ENCODE measurements around a stretch of chr11.

- PRO-cap: unidirectional peak, minus-strand start at chr11:27213472
Observed at GRCh38 chr11:27213023-27213793, 149.8 kb downstream of the CCDC34 start.

GRCh38 chr11:27379213-27380558 is 16.7 kb upstream of the CCDC34 start:
- PRO-cap: no peak

- PRO-cap: no peak
Observed at GRCh38 chr11:27396684-27397116, 33.7 kb upstream of the CCDC34 start.

DNA sequence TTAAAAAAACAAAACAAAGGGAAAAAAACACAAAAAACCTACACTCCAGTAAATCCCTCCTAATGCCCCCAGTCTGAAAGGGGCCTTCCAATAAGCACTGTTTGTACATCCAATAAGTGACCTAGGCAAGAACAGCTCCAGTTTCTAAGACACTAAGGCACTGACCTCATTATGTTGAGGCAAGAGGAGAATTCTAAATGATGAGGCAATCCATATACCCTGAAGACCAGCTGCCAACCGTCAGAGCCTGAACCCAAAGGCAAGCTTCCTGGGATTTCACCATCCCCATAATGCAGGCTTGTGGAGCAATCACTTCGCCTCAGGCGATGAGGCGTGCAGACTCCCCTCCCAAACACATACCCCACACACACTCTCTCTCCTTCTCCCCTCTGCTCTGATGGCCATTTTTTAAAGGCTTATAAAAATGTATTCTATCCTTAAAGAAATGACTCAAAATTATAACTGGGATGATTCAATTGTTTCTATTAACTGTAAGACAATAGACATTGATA is 49.5 kb downstream of the LGR4 start:
- PRO-cap: no peak

GRCh38 chr11:27474418-27474642 is 1.7 kb upstream of the LGR4 start:
- PRO-cap: no peak

DNA sequence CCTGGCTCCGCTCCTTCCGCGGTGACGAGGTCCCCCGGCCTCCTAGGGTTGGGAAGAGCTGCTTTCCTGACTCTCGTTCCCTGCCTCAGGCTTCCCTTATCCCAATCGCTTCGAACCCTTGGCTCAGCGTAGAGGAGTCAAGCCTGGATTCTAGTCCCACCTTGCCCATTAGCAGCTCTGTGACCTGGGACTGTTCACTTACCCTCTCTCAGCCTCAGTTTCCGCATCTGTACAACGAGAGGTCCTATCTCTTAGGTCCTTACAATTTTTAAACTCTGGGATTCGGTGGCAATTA is 312 bp upstream of the LIN7C start:
- PRO-cap: no peak

GRCh38 chr11:27722990-27723281 is 22.7 kb upstream of the BDNF start:
- PRO-cap: unidirectional peak, minus-strand start at chr11:27723085

- PRO-cap: unidirectional peak, plus-strand start at chr11:28110290
Observed at GRCh38 chr11:28110001-28111373, 2.3 kb downstream of the METTL15 start.

DNA sequence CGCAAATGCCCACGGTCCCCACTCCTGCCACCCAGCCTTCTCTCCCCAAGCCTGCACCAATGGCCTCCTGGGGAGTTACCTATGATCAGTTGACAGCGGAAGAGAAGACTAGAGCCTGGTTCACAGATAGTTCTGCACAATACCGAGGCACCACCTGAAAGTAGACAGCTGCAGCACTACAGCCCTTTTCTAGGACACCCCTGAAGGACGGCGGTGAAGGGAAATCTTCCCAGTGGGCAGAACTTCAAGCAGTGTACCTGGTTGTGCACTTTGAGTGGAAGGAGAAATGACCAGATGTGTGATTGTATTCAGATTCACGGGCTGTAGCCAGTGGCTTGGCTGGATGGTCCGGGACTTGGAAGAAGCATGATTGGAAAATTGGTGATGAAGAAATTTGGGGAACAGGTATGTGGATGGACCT is 49.6 kb downstream of the METTL15 start:
- PRO-cap: no peak

- PRO-cap: no peak
Observed at GRCh38 chr11:30478841-30479402, 107.2 kb downstream of the MPPED2 start.

DNA sequence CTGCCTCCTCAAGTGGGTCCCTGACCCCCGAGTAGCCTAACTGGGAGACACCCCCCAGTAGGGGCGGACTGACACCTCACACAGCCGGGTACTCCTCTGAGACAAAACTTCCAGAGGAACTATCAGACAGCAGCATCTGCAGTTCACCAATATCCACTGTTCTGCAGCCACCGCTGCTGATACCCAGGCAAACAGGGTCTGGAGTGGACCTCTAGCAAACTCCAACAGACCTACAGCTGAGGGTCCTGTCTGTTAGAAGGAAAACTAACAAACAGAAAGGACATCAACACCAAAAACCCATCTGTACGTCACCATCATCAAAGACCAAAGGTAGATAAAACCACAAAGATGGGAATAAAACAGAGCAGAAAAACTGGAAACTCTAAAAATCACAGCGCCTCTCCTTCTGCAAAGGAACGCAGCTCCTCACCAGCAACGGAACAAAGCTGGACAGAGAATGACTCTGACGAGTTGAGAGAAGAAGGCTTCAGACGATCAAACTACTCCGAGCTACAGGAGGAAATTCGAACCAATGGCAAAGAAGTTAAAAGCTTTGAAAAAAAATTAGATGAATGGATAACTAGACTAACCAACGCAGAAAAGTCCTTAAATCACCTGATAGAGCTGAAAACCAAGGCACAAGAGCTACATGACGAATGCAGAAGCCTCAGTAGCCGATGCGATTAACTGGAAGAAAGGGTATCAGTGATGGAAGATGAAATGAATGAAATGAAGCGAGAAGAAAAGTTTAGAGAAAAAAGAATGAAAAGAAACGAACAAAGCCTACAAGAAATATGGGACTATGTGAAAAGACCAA is 69.5 kb downstream of the PAX6 start:
- PRO-cap: no peak

DNA sequence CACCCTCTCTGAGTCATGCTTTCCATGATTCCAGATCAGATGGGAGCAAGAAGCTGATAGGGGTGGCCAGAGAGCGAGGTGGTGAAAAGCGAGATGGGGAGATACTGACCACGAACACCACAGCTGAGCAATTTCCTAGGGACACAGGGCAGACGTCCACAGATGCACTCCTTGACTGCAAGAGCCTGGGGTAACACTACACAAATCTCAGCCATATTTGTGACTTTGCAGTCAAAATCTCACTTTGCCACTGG is 22.7 kb upstream of the RCN1 start:
- PRO-cap: unidirectional peak, plus-strand start at position 69 of the sequence

- PRO-cap: no peak
Observed at GRCh38 chr11:32312737-32313394, 122.5 kb downstream of the WT1 start.

DNA sequence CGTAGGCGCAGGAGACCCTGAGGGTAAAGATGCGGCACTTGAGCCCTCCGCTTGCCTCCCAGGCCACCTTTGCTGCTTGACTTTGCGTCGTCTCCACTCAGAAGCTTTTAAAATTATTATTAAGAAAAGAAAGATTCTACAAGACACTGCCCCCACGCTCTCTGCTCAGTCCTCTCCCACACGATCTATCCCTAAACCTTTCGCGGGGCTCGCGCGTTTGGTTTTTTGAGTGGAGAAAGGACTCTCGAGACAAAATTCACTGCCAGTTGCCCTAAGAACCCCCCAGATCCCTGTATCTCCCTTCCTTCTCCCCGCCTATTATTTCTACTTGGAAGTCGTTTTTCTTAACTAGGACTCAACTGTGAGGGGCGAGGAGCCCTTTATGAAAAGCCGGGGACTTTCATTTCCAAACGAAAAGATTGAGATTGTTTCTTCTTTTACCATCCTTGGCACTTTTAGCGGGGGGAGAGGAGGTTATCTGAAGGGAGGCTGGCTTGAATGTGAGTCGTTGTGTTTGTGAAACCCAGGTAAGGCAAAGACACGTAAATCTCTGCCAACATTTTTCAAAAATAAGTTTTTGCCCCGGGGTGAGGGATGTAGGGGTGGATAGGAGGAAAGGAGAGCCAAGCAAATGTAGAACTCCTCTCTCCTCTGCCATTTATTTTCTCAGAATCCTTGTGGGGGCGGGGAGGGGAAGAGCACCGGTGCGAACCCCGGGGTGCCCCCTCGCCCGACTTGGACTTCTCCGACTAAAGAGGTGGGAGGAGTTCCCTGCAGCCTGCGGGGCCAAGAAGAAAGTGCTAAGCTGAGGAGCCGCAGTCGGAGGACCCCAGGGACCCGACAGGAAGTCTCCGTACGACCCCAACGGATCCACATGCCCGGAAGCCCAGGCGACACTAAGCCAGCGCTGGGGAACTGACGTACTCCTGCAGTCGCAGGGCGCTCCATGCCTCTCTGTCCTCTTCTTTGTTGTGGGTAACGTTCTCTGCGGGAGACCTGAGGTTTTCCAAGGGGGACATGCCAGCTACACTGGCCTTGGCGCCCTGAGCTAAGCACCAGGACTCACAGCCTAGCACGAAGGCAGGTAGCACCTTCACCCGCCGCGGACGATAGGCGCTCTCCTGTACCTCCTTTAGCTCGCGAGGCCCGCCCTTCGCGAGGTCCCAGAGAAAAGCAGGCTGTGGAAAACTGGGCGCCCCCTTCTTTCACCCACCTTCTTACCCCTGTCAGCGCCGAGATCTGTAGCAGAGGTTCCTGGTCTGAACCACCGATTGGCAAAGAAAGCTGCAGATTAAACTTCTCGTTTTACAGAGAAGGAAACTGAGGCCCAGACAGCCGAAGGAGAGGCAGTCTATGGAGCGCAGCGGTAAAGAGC is 2.3 kb upstream of the WT1 start:
- PRO-cap: no peak

- PRO-cap: no peak
Observed at GRCh38 chr11:32440878-32441335, 5.6 kb upstream of the WT1 start.

GRCh38 chr11:32893558-32893972 is 954 bp downstream of the QSER1 start:
- PRO-cap: no peak

DNA sequence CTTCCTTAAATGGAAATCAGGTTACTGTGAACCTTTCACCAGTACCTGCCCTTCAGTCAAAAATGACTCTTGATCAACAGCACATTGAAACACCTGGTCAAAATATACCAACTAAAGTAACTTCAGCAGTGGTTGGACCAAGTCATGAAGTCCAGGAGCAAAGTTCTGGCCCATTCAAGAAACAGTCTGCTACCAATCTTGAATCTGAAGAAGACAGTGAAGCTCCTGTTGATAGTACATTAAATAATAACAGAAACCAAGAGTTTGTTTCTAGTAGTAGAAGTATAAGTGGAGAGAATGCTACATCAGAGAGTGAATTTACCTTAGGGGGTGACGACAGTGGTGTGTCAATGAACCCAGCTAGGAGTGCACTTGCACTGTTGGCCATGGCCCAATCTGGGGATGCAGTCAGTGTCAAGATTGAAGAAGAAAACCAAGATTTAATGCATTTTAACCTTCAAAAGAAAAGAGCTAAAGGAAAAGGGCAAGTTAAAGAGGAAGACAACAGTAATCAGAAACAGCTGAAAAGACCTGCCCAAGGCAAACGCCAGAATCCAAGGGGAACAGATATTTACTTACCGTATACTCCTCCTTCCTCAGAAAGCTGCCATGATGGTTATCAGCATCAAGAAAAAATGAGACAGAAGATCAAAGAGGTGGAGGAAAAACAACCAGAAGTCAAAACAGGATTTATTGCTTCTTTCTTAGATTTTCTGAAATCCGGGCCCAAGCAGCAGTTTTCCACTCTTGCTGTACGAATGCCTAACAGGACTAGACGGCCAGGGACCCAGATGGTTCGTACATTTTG is 42.0 kb downstream of the QSER1 start:
- PRO-cap: no peak

DNA sequence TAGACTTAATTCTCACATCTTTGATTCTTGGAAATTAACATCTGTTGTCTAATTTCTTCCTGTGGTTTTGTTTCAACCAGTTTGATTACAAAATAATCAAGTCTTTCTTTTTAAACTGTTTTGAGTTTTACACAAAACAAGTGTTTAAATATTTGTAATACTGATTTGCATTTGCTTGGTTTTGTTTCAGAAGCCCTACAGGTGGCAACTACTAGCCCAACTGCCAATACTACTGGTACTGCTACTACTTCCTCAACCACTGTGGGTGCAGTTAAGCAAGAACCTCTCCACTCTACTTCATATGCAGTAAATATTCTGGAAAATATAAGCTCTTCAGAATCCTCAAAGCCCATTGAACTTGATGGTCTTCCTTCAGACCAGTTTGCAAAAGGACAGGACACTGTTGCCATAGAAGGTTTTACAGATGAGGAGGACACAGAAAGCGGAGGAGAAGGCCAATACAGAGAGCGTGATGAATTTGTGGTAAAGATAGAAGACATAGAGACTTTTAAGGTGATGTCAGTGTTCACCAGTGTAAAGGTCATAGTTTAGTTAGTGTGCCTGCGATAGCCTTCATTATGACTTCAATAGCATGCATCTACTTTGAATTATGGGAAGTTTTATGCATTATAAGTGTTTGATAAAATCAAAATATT is 61.2 kb downstream of the QSER1 start:
- PRO-cap: no peak

DNA sequence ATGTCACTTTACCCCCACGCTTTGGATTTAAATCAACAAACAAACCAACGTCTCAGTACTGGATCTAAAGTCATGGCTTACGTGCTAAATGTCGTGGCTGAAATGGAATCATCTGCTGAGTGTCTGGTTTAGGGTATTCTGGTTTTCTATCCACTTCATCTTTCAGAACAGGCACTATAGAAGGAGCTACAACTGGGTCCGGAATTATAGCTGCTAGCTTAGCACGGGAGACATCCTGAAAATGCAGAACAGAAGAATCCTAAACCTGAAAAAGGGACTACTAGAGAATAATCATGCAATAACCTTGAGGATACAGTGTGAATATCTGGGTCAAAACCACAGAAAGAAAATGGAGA is 47.5 kb downstream of the TCP11L1 start:
- PRO-cap: no peak

- PRO-cap: no peak
Observed at GRCh38 chr11:33128547-33129231, 32.6 kb downstream of the CSTF3 start.

All from rectum (tissue), 1 donor.